Fibroblast of villous mesenchyme (primary cell): Measurements from ENCODE around the genes PPP4R3B and FANCL.

DNA sequence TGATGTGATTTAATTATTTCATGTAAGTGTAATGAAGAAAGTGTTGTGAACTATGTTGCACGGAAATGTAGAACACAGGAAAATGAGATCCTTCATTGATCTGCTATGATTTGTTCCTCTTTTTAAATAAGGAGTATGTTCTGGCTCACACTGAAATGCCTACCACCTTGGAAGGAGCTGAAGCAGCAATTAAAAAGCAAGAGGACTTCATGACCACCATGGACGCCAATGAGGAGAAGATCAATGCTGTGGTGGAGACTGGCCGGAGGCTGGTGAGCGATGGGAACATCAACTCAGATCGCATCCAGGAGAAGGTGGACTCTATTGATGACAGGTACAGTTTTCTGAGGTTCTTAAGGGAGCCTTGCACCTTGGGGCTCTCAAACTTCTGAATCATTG is 91.0 kb upstream of the EML6 start:
- CAGE, long polyA plus RNA, result no peak

GRCh38 chr2:54645155-54645542 is 78.3 kb upstream of the EML6 start:
- CAGE, long polyA plus RNA, result no peak

GRCh38 chr2:54903779-54904663 is 146.2 kb downstream of the RTN4 start:
- CAGE, long polyA plus RNA, result no peak

DNA sequence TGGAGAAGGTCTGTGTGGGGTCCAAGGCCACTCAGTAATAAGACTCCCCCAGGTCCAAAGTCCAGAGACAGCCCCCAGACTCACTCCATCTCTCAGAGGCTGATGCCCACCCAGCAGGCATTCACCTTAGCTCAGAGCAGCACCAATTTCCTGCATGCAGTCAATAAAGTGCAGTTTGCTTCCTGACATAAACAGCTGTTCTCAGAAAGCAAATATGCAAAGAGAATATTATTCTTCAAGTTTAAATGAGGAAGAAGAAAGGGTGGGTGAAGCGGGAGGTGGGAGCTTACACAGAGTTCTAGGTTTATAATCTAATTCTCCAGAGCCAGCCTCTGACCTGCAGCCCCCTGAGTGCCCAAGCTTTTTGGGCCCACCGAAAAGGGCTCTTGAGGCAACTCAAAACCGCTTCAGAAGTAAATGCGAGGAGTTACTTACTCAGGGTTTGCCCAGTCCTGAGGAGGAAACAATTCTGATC is 84.2 kb upstream of the RTN4 start:
- CAGE, long polyA plus RNA, result no peak

DNA sequence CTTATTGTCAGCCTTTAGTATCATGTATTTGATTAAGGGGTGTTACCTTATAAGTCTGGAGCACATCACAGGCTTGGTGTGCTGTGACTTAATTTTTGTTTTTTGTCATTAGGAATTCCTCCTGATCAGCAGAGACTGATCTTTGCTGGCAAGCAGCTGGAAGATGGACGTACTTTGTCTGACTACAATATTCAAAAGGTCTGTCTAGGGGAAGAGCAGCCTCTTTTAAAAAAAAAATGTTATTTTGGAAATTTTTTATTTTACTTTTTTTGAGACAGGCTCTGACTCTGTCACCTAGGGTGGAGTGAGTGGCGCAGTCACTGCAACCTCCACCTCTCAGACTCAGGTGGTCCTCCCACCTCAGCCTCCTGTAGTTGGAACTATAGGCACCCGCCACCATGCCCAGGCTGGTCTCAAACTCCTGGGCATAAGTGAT is 1.5 kb downstream of the RPS27A start:
- CAGE, long polyA plus RNA, result no peak

DNA sequence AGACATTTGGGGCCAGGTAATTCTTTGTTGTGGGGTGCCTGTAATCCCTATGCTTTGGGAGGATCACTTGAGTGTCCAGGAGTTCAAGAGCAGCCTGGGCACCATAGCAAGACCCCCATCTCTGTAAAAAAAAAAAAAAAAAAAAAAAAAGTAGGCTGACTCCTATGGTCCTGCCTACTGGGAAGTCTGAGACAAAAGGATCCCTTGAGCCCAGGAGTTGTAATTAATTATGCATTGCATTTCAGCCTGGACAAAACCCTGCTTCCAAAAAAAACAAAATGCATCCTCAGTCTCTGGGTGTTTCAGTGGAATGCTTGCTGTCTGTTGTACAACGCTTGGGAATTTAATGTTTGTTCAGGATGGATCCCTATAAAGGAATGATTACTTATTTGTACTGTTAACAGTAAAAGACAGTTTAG is 3.4 kb downstream of the RPS27A start:
- CAGE, long polyA plus RNA, result no peak

DNA sequence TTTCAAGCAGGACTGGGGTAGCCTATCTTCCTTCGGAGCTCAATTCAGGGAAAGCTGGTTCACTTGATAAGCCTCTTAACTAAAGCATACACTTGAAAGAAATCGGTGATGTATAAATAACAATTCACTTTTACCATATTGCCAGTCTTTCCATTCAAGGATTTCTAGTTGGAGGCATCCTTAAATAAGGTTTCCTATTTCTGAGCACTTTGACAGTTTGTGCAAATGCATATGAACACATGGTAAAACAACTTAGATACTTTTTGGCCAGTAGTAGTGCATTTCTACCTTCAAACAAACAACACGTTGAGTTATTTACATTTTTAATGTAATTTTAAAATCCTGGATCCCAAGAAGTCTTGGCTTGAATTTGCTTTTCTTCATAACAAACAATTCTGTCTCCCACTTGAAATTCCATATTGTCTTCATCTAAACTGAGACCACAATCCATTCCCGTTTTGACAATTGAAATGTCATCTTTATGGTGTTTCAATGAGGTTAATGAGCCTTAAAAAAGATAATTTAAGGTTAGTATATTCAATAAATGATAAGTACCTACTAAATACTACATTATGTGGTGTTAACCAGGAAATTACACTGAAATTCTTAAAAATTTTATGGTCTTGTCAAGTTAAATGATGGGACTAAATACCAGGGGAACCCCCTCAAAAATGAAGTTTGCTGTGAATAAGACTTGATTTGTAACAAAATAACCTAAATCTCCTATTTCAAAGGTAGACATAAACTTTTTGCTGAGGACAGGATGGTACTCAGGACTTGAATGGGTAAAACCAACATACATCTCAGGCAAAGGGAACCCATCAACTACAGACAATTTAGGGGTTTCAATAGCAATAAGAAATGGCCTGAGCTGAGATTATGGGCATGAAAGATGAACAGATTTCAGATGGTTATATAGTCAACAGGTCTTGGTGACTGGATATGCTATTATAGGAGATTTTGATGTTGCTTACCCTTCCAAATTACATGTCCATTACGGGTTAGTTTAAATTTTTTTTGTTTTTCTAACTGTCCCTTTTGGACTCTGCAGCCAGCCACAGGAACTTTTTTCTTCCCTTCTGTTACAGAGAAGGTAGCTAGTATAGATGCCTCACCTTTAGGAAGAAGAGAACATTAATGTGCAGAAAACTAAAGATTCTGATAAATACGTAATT is 4.2 kb downstream of the RPS27A start:
- CAGE, long polyA plus RNA, result no peak

DNA sequence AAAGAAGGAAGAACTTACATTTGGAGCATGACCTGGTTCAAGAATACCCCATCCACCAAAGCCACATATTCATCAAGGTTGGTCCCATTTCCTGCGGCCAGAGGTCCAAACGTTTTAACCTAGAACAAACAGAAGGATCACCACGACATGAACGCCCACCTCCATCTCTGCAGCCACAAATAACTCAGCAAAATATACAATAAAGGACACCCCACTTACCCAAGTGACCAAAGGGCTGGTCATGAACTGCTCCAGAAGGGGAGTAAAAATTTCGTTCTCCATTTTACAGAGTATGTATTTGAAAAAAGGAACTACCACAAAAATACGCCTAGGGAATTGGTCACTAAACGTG is 882 bp downstream of the CCDC88A start:
- CAGE, long polyA plus RNA, result no peak

DNA sequence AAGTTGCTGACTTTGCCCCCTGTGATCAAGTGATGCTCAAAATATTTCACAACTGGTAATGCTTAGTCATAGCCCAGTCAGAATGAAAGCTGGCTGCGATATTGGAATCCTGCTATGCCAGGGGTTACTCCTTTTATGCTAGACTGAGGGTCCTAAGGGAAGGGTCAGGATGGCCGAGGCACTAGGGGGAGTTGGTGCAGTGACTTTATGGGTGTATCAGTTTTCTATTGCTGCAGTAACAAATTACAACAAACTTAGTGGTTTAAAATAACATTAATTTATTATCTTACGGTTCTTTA is 19.4 kb upstream of the CFAP36 start:
- CAGE, long polyA plus RNA, result no peak

- CAGE, long polyA plus RNA, result start-site peak on the minus strand at chr2:55617594-55617632, 453 and 537 reads in 2 replicates; start-site peak on the plus strand at chr2:55617897-55617934, 40 and 77 reads in 2 replicates
Observed at GRCh38 chr2:55617415-55618342, at the start of gene PPP4R3B. Gene PPP4R3B, minus strand, starts transcription at chr2:55617622.

- CAGE, long polyA plus RNA, result no peak
Observed at GRCh38 chr2:55917674-55918363, 5.8 kb downstream of the EFEMP1 start.

- CAGE, long polyA plus RNA, result no peak
Observed at GRCh38 chr2:55951618-55952316, 28.2 kb upstream of the EFEMP1 start.

GRCh38 chr2:58056587-58056901 is 9.9 kb downstream of the VRK2 start:
- CAGE, long polyA plus RNA, result no peak

DNA sequence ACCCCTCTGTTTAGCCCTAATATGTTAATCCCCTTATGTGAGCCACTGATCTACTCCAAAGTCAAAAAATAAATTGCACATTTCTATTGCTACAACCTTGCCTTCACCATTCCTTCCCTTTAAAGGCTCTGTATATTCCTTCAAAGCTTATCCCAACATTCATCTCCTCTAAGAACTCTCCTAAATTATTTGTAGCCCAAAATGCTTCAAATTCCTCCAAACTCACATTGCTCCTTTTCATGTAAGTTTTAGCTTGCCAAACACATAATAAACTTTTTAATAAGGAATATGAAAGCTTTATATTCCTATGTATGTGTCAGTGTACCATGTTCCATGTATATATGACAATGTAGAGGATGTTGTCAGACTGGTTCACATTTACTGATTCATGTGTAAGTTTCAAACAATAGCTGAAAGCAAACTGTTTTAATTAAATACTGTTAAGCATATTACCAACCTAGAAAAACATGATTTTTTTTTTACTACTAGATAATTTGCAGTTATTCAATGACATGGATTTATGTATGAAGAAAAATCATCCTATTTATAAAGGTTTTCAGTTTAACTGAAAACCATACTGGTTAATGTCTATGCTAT is 32.1 kb downstream of the FANCL start:
- CAGE, long polyA plus RNA, result no peak

DNA sequence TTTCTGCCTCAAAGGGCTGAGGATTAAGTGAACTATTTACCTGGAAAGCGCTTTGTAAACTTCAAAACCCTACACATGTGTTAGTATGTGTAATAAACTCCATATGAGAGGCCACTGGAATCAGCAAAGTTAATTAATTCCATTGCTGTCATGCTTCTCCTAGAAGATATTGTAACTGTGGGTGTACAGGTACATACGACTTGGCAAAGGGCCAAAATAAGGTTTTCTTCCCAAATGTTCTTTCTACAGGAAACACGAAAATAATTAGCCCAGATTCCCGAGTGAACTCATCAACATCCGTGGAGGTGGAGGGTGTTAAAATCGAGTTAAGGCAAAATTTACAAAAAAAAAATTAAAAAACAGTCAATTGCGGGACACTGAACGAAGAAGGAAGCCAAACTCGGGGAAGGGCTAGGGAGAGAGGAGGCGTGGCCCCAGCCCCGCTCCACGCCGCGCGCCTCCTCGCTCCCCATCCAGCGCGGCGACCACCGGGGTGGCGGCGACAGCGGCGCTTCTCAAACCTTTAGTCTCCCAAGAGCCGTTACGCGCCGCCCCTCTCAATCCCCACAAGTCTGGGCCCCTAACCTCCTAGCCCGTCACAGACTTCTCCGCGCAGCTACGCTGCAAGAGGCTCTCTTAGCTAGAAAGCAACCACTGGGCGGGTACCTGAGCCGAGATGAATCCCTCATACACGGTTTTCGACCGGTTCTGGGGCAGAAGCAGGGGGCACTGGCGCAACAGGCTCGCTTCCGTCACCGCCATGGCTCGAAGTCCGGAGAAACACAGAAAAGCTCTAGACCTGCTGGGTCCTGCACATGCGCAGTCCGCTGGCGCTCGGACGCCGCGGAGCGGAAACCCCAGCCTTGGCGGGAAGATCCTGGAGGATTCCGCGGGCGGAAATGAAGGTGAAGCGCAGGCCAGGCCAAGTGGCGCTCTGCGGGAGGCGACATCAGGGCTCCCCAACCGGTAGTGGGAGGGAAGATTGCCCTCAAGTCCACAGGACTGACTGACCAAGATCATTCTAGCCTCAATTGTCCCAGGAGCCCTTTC is at the start of gene FANCL:
TSS of gene FANCL (minus strand) at position 774 of the 1,050 bp plus-strand sequence.
- CAGE, long polyA plus RNA, result no peak

- CAGE, long polyA plus RNA, result no peak
Observed at GRCh38 chr2:58981073-58981492, 740.0 kb upstream of the FANCL start.

GRCh38 chr2:60091863-60092504 is 461.5 kb downstream of the BCL11A start:
- CAGE, long polyA plus RNA, result no peak

GRCh38 chr2:60297563-60298260 is 255.7 kb downstream of the BCL11A start:
- CAGE, long polyA plus RNA, result no peak

- CAGE, long polyA plus RNA, result no peak
Observed at GRCh38 chr2:60391080-60391745, 162.2 kb downstream of the BCL11A start.

GRCh38 chr2:60461049-60461914 is 92.2 kb downstream of the BCL11A start:
- CAGE, long polyA plus RNA, result no peak